Melanocyte of skin (primary cell): ENCODE measurements around the genes ACAP1, TMEM95, NLGN2, MPDU1 and SOX15.

- CAGE, long polyA plus RNA, 2 experiments: no peak in any of the 2 experiments
These were observed 203 bp upstream of the ELP5 start for GRCh38 chr17:7251854-7252170.

- CAGE, long polyA plus RNA, 2 experiments: no peak in any of the 2 experiments
These were observed 1.5 kb upstream of the SLC2A4 start for GRCh38 chr17:7280071-7280416.

DNA sequence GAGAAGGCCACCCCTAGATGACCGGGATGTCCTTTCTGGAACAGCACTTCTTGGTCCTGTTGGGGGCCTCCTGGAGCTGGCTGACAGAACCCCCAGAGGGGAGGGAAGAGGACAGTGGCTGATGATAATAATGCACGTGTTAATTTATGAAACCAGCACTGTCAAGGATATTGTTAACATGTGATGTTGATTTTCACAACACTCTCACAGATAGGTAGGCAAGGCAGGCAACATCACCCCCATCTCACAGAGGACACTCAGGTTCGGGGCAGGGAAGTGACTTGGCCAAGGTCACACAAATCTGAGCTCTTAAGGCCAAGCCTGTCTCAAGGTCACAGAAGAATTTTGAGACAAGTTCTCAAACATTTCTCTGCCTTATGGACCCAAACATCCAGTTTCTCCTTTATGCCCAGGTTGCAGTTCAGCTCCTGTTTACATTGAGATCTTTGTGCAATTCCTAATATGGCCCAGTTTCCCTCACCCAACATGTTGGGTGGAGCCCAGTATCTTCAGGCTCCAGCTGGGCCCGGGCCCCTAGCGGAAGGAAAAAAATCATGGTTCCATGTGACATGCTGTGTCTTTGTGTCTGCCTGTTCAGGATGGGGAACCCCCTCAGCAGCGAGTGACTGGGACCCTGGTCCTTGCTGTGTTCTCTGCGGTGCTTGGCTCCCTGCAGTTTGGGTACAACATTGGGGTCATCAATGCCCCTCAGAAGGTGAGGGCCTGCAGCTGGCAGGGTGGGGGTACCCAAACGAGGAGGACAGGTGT lies 1.3 kb downstream of the SLC2A4 start:
- CAGE, long polyA plus RNA, 2 experiments: no peak in any of the 2 experiments

- CAGE, long polyA plus RNA, 2 experiments: no peak in any of the 2 experiments
These were observed 664 bp downstream of the YBX2 start for GRCh38 chr17:7293627-7294323.

DNA sequence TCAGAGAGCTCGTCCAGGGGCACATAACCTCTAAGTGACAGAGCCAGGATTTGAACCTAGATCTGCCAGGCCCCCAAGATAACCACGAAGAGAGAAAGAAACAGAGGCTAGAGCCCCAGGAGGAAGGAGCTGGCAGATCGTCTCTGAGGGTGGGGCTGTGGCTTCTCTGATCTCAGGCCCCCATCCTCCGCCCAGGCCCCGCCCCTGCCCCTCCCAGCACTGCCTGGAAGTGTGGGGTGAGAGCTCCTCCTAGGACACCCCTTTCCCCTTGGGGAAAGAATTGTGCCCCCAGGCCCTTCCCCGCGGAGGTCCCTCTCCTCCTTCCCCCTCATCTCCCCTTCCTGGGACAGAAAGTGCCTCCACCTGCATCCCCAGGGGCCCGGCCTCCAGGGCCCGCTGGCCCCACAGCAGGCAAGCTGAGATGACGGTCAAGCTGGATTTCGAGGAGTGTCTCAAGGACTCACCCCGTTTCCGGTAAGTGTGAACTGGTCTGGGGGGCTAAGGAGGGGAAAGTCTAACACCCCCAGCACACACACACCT lies at the start of gene ACAP1:
TSS of gene ACAP1 (plus strand) at position 216 of the 540 bp plus-strand sequence.
- CAGE, long polyA plus RNA, 2 experiments: no peak in any of the 2 experiments

DNA sequence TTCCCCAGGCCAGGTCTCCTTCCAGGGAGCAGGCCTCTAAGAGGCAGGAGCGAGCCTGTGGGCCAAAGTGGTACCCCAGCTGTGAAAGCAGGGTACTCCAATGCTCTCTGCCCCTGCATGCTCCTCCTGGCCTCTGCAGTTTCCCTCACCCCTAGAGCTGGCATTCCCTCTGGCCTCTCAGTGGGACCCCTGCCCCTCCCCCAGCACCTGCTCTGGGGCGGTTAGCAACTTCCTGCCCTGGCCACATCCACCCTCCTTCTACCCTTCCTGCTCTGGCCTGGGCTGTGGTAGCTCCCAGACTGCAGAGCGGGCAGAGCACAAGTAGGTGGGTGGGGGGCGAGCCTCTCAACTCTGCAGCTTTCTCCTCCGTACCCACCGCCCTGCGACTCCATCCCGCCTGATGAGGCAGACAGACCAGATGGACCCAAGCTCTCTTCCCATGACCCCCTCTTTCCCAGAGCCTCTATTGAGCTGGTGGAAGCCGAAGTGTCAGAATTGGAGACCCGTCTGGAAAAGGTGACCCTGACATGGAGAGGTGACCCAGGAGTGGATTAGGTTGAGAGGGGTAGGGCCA lies 612 bp downstream of the ACAP1 start:
- CAGE, long polyA plus RNA, 2 experiments: no peak in any of the 2 experiments

GRCh38 chr17:7346319-7347244 lies 5.4 kb upstream of the KCTD11 start:
- CAGE, long polyA plus RNA, 2 experiments: no peak in any of the 2 experiments

- CAGE, long polyA plus RNA, 2 experiments: no peak in any of the 2 experiments
These were observed at the start of gene TMEM95 for GRCh38 chr17:7354740-7355503. TMEM95 (plus strand) TSS chr17:7355156.

- CAGE, long polyA plus RNA, 2 experiments: no peak in any of the 2 experiments
These were observed at the start of gene NLGN2 for GRCh38 chr17:7407681-7407909. NLGN2 (plus strand) TSS chr17:7407845.

GRCh38 chr17:7426139-7426567 lies 737 bp downstream of the SPEM2 start:
- CAGE, long polyA plus RNA, 2 experiments: no peak in any of the 2 experiments

GRCh38 chr17:7466062-7467047 lies 13.1 kb downstream of the ZBTB4 start:
- CAGE, long polyA plus RNA, 2 experiments: no peak in any of the 2 experiments

- CAGE, long polyA plus RNA, 2 experiments: no peak in any of the 2 experiments
These were observed 3.8 kb downstream of the ZBTB4 start for GRCh38 chr17:7475596-7476113.

GRCh38 chr17:7495684-7496394 lies 14.6 kb downstream of the SLC35G6 start:
- CAGE, long polyA plus RNA, 2 experiments: no peak in any of the 2 experiments

- CAGE, long polyA plus RNA, 2 experiments: no peak in any of the 2 experiments
These were observed 17.8 kb downstream of the SLC35G6 start for GRCh38 chr17:7498880-7499648.

DNA sequence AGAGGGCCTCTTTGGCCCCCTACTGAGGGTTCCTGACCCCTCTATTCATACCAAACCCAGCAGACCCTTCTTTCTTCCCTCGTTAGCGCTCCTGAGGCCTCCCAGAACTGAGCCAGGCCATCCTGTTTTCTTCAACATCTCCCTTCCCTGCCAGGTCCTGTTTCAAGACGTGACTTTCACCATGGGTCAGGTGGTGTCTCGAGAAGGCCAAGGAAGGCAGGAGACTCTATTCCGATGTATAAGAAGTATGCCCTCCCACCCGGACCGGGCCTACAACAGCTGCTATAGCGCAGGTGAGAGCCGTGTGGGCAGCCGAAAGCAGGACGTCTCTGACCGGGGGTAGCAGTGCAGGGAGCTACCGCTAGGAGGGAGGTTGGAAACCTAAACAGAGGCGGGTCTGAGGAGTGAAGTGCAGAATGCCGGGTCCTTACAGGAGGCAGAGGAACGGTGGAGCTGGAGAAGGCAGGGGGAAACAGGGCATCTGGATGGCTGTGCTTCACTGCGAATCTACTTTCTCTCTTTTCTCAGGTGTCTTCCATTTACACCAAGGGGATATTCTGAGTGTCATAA lies 1.4 kb upstream of the SENP3 start:
- CAGE, long polyA plus RNA, 2 experiments: no peak in any of the 2 experiments

DNA sequence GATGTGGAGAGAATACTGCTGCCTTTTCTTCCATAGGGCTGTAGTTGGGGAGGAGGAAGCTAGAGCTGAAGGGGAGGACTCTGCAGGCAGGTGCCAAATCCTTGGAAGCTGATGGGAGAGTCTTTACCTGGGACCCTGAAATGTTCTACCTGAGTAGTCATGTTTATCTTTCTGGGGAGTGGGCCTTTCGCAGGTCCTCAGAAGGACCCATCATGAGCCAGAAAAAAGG lies 3.3 kb downstream of the SENP3 start:
- CAGE, long polyA plus RNA, 2 experiments: no peak in any of the 2 experiments

DNA sequence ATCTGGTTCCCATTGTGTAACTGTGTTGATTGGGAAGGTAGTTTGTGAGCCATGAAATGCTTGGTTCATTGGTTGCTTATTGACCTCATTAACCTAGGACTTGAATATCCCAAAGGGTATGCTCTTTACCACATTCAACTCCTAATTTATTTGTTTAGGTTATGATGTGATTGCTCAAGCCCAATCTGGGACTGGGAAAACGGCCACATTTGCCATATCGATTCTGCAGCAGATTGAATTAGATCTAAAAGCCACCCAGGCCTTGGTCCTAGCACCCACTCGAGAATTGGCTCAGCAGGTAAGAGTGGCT lies 2.3 kb downstream of the EIF4A1 start:
- CAGE, long polyA plus RNA, 2 experiments: no peak in any of the 2 experiments

DNA sequence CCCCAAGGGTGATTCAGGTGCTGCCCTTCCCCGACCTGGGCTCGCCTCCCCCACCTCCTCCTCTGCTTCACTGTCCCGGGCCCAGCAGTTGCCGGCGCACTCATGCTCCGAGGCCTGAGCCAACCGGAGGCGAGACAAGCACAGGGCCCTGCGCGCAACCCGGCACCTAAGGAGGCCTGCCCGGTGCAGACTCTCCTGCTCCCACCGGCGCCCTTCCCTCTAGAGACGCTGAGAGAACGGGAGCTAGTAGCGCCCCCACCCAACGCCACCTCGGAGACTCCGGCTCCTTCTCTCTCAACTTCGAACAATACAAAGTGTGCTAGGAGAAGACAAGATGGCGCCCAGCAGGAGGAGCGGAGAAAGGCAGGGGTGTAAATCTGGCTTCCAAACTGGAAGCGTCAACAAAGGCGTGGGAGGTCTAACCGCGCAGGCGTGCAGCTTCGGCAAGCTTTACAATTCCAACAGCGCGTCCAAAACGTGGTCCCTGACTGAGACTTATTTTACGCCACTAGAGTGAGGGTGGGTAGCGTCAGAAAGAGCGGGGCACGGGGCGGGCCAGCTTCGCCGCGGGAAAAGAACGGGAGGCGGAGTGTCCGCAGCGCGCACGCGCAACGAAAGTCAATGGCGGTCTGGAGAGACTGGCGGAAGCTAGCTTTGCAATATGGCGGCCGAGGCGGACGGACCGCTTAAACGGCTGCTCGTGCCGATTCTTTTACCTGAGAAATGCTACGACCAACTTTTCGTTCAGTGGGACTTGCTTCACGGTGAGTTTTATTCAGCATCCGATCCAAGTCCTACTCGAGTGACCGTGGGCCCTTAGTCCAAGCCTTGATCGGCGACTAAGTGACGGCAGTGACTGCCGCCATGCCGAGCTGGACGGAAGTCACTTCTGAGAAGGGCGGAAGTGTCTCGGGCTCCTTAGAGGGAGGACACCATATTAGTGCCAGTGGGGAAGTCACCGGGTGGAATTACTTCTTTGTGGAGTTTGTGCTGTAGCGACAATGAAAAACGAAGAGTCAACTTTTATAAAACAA lies at the start of gene MPDU1:
TSS of gene MPDU1 (plus strand) at position 651 of the 1,034 bp plus-strand sequence.
- CAGE, long polyA plus RNA, 2 experiments: start-site peak on the plus strand in 1 of 2 experiments, centred at position 653 of the sequence, 85 to 725 reads per replicate; start-site peak on the minus strand in 2 of 2 experiments, centred at position 883 of the sequence, 17 to 107 reads per replicate

- CAGE, long polyA plus RNA, 2 experiments: no peak in any of the 2 experiments
These were observed 3.0 kb downstream of the MPDU1 start for GRCh38 chr17:7586590-7587202.

- CAGE, long polyA plus RNA, 2 experiments: no peak in any of the 2 experiments
These were observed at the start of gene SOX15 for GRCh38 chr17:7589823-7590630. SOX15 (minus strand) TSS chr17:7590094.